ENCODE data around the gene TSEN2.

DNA sequence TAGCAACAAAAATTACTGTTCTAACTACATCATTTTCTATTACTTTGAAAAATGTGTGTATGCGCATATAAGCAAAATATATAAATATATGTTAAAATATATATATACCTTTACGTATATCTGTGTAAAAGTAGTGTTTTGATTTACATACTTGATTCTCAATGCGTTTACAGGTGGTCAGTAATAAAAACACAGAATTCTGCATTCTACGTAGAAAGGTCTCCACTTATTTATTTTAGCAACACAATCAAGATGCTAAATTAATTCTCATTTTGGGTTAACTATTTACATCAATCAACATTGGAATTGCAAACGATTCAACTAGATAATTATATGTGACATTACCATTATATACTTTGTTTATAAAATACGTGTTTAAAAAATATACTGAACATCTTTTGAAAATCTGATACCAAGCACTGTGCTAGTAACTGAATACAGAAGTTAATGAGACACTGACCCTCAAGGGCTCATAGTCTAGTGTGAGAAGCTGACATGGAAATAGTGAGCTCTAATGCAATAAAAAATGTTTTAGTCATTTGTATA is 158.1 kb downstream of the ATG7 start:
- PRO-cap = no peak

- PRO-cap = no peak
Observed at GRCh38 chr3:11466108-11466713, 177.5 kb downstream of the VGLL4 start.

- PRO-cap = bidirectional peak, plus-strand start at chr3:11571028, minus-strand start at chr3:11570885
Observed at GRCh38 chr3:11570825-11571491, 72.8 kb downstream of the VGLL4 start.

DNA sequence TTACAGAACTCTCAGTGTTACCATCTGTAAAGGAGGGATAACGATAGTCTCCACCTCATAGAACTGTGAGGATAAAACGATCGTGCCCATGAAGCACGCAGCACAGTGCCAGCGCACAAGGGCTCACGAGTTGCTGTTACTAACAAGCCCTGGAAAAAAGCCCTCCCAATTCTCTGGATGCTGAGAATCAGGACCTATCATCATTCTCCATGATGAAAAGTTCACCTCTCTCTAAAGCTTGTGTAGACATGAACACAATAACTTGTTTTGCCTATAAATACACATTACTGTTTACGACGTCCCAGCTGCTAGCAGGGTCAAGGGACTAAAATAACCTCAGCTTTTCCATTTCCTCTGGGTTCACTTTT is 51.0 kb downstream of the VGLL4 start:
- PRO-cap = no peak

DNA sequence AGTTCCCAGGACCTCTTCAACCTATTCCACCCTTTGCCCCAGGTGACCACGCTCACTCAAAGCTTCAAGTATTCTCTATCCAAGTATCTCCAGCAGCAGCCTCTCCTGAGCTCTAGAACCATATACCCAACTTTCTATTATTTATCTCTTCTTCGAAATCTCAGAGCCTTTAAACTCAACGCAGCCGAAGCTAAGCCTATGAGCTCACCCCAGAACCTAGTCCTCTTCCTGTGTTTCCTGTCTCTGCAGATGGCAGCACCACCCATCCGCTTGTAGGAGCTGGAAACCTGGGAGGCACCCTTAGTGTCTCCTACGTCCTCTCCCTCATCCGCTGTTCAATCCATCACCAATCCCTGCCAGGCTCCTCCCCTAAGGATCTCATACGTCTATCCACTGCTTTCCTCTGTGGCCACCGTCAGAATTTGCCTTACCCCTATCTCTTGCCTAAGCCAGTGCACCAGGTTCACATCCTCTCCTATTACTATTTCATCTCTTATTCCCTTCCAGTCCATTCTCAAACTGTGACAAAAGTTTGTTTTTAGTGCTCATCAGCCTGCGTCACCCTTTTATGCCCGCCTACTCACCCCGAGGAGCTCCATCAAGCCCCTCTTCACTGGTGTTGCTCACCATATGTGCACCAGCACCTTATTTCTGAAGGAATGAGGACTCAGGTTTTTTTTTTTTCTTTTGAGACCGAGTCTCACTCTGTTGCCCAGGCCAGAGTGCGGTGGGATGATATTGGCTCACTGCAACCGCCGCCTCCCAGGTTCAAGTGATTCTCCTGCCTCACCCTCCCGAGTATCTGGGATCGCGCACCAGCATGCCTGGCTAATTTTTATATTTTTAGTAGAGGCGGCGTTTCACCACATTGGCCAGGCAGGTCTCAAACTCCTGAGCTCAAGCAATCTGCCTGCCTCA is 9.4 kb downstream of the VGLL4 start:
- PRO-cap = bidirectional peak, plus-strand start at position 436 of the sequence, minus-strand start at position 245 of the sequence

DNA sequence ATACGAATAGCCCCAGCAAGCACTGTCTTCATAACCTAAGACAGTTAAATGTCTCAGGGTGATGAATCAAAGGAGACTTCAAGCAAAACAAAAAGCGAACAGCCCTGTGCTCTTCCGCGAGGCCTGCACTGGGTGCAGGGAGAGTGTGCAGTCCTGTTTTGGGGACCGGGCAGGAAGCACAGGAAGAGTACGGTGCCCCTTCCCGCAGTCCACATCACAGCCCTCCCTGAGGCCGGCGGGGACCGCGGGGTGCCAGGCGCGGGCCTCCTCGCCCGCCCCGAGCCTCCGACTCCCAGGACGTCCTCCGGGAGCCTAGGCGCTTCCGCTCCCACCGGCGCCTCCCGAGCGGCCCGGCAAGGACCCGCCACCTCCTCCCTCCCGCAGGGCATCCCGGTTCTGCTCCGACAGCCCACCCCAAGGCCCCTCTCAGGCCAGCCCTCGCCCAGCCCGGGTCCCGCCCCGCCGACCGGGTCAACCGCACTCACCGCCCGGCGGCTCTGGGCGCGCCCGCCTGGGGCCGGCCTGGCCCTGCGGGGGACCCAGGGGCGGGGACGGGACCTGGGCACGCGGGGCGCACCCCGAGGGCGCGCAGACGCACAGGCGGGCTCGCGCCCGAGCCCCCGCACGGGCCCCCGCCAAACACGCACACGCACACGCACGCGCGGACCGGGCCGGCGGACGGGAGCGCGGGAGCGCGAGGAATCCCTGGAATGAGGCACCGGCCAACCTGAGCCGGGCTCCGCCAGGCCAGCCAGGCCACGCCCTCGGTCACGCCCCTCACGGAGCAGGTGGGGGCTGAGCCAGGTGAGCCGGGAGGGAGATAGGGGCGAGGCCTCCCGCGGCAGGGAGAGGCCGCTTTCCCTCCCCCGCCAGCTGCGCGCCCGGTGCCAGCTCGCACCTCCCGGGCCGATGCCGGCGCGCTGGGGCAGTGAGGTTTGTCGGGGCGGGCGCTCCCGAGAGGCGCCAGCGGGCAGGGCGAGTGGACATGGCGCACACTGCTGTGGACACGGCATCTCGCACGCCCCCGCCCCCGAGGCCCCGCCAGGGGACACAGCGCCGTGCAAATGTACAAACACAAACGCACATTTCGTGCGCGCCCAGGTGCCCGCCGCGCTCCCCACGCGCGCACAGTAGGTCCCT is 75.6 kb upstream of the VGLL4 start:
- PRO-cap = bidirectional peak, plus-strand start at position 150 of the sequence, minus-strand start at position 130 of the sequence; bidirectional peak, plus-strand start at position 664 of the sequence, minus-strand start at position 530 of the sequence; bidirectional peak, plus-strand start at position 823 of the sequence, minus-strand start at position 712 of the sequence

DNA sequence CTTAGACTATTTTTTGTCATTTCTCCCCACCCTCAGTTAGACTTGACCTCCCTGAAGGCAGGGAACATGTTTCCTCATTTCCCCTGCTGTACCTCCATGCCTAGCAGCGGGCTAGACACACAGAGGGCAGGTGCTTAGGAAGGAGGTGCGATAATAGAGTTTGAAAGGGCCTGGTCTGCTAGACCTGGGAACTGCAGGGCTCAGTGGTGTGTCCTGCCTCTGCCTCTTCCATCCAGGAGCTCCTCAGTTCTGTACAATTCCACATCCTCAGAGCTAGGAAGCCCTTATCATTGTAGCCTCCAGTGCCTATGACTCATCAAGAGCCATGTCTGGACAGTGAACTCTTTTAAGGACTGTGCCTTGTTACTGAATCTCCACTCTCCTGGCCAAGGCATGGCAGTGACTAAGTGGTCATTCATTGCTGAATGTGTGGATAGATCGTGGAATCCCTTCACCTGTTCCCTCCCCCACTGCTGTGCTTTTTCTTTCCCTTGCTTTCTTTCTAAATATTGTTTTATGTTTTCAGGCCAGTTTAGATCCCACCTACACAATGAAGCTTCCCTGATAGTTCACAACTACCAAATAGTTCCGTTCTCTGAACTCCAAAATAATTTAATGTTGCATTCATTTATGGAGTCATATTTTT is 2.9 kb downstream of the TIMP4 start:
- PRO-cap = no peak

GRCh38 chr3:12183390-12183665 is 24.6 kb upstream of the TIMP4 start:
- PRO-cap = no peak

- PRO-cap = no peak
Observed at GRCh38 chr3:12265847-12266379, 23.0 kb upstream of the PPARG start.

DNA sequence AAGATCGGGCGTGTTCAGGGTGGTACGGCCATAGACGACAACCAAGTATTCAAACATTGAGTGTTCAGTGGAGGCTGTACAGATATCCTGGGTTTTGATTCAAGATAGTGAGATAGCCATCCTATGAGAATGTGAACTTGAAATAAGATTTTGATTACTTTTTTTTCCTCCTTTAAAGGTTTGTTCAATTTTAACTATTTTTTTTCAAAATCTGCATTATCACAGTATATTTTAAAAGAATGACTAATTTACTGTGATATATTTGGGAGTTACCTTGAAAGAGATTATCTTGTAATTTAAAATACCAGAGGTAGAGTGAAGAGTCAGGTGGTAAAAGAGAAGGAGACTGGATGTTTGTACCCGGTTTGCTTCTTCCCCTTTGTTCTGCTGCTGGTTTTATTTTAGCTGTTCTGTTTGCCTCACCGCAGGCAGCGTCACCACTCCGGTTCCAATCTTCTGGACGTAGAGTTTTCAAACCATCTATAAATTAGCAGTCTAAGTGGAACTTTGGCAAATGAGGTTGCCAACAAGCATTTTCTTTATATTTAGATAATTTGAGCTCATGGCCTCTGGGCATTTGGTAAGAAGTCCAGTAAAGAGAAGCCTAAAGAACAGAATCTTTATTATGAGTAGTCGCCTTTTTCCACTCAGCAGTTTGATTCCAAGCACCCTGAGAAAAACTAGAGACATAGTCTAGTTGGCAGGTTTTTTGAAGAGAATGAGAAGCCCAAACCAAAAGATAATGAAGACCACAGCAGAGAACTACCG is 38.1 kb downstream of the PPARG start:
- PRO-cap = no peak

DNA sequence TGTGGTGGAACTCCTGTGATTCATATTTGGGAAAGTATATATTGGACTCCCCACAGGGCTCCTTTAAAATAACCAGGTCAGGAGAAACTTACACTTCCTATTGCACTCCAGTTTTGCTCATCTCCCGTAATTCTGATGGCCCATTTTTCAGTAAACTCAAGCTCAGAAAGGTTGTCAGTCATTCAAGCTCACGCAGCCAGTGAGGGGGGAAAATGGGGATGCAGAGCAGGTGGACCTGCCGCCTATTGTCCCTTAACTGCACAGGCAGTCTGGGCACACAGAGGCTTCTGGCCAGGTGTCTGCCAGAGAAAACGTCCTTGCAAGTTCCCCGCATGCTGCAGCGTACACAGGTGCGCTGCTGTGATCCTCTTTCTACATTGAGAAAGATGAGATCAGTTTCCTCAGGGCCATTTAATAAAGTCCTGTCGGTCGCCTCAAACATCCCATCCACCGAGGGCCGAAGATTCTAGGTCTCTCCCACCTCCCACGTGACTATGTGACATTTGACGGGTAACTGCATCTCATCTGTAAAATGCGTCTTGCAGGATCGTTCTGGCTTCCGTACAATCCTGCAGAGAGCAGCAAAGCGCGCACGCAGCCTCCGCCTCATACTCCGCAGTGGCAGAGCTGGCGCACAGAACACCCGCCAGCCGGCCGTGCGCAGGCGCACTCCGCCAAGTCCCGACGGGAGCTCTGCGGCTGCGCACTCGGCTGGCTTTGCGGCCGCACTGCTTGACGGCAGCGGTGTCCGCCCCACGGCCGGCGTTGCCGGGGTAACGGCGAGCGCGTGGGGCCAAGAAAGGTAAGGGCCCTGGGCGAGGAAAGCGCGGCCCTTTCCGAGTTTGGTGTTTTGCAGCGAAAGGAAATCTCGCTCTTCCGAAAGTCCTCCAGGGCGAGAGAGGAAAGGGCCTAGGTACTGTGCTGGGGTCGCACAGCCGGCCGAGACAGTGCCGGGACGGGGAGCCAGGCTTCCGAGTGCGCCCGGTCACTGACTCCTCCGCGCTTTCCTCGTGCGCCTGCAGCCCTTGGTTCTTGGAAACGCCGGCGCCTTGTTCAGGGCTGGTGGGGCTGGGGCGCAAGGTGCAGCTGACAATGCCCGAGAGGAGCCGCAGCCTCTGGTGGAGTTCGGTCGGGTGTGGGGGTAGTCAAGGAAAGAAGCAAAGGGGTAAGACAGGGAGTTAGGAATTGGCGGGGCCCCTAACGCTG is at the start of gene TSEN2:
TSS of gene TSEN2 (plus strand) at position 765 of the 1,206 bp plus-strand sequence.
- PRO-cap = bidirectional peak, plus-strand start at position 776 of the sequence, minus-strand start at position 620 of the sequence

DNA sequence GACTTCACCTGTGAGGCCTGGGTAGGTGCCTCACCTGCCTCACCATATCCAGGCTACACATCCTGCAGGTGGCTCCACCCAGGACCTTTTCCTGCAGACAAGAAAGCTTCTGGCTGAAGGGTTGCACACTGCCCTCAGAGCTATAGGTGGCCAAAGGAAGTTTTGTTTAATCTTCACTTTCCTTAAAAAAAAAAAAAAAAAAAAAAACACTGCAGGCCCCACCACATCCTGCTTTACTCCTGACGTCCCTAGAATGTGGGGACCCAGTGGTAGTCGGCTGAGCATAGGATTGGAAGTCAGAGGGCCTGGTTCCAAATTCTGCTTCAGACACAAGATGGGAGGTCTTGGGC is 2.8 kb downstream of the MKRN2OS start:
- PRO-cap = no peak

DNA sequence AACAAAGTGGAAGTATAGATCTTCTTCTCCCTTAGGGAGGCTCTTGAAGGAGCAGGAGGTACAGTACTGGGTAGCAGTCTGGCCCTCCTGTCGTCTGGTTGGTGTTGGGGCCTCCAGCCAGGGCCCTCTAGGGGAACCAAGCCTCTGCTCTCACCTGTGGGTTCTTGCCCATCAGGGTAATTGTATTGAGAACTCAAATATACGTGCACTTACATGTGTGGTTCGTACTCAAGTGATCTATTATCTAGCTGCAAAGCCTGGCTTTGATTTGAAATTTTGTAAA is 25.9 kb downstream of the MKRN2 start:
- PRO-cap = no peak

GRCh38 chr3:12588730-12589219 is 31.9 kb downstream of the MKRN2 start:
- PRO-cap = no peak

DNA sequence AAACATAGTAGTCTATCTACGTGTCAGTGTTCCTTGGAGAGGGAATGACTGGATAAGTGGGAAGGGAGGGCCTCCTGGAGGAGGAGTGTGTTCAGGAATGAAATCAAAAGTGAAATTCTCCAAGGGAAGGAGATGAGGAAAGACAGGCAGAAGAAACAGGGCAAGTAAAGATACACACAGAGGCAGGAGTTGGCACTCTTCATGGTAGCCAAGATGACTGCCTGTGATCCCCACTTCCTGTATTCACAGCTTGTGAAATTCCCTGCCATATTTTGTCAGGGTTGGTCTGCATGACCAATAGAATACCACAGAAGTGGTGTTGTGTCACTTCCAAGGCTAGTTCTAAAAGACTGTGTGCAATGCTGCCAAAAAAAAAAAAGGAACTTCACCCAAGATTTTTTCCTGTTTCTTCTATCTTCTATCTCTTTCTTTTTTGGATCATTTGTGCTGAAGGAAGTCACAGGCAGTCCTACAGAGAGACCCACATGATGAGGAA is 17.9 kb upstream of the RAF1 start:
- PRO-cap = no peak

DNA sequence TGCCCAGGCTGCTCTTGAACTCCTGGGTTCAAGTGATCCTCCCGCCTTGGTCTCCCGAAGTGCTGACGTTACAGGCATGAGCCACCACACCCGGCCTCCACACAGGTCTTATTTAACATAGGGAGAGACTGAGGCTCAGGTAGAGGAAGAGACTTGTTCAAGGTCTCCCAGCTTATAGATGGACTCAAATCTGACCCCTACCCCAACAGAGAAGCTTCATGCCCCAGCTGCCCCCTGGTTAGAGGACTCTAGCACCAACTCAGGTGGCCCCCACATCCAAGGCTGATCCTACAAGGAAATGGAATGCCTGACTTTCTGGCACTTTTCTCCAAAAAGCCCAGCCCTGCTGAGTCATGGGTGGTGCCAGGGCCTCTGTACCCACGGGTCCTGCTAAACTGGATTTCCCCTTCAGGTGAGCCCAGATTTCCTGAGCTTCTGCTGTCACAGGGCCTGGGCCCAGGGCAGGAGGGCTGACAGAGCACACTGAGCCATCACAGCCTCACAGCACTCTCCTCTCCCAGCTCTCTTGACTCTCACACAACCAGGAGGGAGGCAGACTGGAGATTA is 5.5 kb downstream of the TMEM40 start:
- PRO-cap = no peak

DNA sequence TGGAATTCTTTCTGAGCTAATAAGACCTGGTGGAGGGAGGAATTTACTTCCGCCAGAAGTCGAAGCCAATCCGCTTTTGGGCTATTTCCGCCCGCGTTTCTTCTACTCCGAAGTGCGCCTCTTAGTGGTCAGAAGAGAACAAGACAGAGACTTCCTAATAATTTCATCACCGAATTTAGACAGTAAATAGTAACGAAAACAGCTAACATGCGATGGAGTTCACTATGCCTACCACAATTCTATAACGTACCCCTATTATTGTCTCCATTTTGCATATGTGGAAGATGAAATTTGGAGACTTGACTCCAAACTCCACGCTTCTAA is 356 bp upstream of the RPL32 start:
- PRO-cap = no peak

- PRO-cap = no peak
Observed at GRCh38 chr3:12935697-12936764, 94.7 kb upstream of the RPL32 start.

- PRO-cap = no peak
Observed at GRCh38 chr3:12970385-12971102, 102.7 kb downstream of the IQSEC1 start.

DNA sequence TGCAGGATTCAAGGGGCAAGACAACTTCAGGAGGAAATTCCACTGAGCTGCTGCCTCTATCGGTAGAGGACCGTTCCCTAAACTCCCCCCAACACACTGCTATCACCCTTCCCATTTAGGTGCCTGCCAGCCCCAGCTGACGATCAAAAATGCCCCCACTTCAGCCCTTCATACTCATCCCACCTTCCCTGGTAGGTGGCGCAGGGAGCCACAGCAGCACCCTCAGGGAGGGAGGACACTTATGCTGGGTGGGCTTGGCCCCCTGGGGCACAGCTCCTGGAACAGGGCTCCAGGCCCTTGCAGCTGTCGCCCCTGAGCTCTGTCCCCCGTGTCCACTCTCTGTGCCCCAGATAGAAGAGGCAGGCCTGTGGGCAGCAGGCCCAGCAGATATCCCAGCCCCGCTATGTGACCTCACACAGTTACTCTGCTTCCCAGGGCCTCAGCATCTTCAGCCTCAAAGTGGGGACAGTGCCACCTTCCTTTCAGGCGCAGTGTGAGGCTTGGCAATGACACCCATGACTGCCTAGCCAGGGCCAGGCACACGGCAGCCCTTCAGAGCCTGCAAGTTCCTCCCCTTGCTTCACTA is 98.5 kb downstream of the IQSEC1 start:
- PRO-cap = no peak

Measured in right common carotid artery plus branches (tissue), 1 donor.